Mammary microvascular endothelial cell (primary cell): ENCODE measurements around the gene MYOC.

DNA sequence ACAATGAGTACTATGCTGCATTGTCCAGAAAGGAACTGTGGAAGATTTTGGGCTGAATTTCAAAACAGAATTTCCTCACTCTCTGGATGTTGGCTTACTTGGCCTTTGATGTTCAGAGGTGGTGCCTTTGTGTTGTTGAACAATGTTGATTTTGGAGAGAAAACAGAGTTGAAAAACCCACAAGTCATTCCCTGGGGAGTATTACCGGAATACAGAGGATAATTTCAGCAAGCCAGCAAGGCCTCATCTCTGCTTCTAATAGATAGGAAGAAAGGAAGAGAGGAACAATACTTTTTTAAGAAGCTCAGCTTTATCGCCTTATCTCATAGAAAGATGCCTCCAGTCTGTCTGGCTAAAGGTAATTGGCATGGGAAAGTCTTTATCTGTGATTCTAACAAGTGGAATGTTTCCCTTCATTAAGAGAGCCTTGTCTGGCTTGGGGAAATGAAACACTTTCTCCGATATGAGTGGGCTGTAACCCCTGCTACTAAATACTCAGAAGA, 11.5 kb upstream of the SELE start:
- RAMPAGE, long total RNA = no peak

DNA sequence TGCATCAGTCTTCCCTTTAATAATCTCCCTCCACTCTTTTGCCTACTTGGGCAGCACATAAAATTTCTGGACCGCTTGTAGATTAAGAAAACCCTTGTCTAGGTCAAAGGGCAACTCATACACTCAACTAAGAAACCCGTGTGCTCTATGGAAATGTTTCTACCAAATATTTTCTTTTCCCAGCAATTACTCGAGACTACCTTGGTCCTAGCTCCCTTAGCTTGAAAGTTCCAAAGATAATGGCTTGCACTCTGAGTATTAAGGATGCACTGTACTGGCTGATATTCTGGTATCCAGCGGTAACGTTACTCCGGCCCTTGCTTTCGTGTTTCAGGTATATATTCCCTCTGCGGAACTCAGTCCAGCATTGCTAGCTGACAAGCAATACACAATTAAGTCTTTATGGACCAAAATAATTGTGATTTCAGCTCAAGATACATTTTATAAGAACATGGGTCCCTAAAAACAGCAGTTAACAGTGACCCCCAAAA, 979 bp downstream of the SCYL3 start:
- RAMPAGE, long total RNA = no peak

- RAMPAGE, long total RNA = no peak
Measured at GRCh38 chr1:170685140-170685739, 21.3 kb downstream of the PRRX1 start.

- RAMPAGE, long total RNA = no peak
Measured at GRCh38 chr1:171112411-171113148, 21.9 kb downstream of the FMO3 start.

GRCh38 chr1:171251660-171252220, 3.4 kb downstream of the FMO1 start:
- RAMPAGE, long total RNA = no peak

DNA sequence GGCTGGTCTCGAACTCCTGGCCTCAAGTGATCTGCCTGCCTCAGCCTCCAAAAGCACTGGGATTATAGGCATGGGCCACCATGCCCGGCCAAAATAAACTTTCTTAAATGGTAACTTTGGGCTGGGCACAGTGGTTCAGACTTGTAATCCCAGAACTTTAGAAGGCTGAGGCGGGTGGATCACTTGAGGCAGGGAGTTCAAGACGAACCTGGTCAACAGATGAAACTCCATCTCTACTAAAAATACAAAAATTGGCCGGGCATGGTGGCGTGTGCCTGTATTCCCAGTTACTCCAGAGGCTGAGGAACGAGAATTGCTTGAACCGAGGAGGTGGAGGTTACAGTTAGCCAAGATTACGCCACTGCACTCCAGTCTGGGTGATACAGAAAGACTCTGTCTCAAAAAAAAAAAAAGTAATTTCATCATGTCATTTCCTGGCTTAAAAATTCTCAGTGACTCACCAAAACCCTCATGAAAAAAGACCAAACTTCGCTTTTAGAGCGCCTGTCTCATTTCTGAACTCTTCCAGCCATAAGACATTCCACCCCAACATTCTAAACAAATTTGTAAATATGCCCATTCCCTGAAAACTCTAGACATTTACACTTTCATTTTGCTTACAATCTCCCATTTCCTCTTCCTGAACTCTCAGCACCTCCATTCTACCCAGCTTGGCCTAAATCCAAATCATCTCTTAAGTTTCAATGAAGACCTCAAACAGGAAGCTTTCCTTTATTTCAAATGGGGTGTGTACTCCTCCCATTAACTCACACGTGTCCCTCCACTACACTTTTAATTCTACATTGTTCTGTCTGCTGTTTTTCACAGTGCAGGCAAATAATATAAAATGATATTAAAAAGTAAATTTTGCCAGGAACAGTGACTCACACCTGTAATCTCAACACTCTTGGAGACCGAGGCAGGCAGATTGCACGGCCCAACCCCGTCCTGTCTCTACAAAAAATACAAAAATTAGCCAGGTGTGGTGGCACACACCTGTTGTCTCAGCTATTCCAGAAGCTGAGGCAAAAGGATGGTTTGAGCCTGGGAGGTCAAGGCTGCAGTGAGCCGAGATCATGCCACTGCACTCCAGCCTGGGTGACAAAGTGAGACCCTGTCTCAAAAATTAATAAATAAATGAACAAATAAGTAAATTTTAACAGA, 50.4 kb upstream of the PRRC2C start:
- RAMPAGE, long total RNA = no peak

- RAMPAGE, long total RNA = no peak
Measured at GRCh38 chr1:171595476-171595927, 26.5 kb upstream of the MYOCOS start.

GRCh38 chr1:171644886-171645663, 7.4 kb downstream of the MYOC start:
- RAMPAGE, long total RNA = no peak

GRCh38 chr1:171652503-171652964, at the start of gene MYOC:
TSS of gene MYOC (minus strand) at chr1:171652688.
- RAMPAGE, long total RNA = no peak

DNA sequence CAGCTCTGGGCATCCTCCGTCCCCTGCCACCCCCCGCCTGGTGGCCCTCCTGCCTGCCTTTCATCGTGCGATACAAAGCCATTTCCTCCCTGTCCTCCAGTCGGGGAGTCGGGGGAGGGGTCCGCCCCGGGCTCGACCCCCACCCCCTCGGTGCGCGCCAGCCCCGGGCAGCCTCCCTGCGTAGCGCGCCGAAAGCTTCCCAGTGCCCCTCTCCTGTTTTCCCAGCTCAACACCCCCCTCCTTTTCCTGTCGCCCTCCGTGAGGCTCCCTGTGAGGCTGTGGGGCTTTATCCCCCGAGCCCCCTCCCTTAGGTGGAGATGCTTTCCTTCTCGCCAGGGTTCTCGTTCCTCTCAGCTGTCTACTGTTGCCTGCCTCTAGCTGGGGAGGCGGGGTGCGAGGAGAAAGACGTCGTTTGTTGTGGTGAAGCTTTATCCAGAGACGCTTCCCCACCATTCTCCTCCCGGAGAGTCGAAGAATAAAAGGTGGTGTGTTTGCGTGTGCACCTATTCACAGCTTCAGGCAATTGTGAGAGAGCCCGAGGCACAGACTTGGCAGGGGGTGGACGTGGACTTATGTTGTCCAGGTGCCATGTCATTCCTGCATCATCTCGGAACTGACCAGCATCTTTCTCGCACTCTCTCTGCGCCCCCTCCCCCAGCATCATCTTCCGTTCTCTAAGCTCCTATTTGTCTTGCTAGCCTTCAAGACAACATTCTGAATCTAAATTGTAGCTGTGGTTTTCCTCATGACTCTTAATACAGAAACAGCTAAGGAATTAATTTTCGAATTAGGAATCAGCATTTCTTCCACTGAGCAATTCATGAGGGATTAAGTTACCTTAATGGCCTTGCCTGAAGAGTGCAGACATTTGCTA, 934 bp downstream of the DNM3 start:
- RAMPAGE, long total RNA = no peak

DNA sequence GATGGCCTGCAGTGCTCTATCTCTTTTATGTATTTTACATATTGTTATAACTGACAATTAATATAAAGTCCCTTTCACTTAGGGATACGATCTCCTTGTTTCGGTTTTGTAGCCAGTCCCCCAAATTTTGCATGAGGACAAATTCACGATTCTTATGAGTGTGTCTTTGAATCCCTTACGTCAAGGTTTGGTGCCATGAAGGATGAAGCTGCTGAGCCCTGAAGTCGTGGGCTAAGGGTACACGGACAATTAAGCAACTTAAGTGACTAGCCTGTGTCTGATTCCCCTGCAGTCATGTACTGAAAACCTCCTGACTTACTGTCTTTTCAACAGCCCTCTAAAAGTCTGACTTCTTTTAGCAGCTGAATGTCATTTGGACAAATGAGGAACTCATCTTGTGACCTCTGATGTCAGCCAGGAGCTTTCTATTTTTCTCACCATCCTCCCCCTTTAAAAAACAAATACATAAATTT, 27.2 kb upstream of the C1orf105 start:
- RAMPAGE, long total RNA = no peak

- RAMPAGE, long total RNA = no peak
Measured at GRCh38 chr1:172626149-172626517, 32.8 kb upstream of the FASLG start.

DNA sequence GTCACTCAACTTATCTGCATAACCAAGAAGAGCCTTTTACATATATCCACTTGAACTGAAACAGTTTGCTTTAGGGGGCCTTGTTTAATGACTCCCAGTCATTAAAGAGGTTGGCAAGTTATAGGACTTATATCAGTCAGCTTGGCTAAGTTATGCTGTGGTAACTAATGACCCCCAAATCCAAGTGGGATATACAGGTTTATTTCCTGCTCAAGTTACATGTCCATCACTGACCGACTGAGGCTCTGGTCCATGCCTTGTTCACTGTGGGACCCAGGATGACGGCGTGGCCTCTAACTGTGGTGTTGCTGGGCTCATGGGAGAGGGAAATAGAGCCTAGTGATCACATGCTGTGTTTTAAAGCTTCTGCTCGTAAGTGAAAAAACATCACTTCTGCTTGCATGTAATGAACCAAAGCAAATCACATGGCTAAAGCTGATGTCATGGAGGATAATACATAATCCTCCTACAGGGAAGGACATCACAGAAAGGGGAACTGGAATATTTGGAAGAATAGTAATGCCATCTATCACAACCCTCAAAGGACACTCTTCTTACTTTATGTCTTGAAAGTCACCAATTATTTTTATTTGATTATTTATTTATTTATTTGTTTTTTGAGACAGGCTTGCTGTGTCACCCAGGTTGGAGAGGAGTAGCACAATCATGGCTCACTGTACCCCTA, 107.5 kb downstream of the FASLG start:
- RAMPAGE, long total RNA = no peak

DNA sequence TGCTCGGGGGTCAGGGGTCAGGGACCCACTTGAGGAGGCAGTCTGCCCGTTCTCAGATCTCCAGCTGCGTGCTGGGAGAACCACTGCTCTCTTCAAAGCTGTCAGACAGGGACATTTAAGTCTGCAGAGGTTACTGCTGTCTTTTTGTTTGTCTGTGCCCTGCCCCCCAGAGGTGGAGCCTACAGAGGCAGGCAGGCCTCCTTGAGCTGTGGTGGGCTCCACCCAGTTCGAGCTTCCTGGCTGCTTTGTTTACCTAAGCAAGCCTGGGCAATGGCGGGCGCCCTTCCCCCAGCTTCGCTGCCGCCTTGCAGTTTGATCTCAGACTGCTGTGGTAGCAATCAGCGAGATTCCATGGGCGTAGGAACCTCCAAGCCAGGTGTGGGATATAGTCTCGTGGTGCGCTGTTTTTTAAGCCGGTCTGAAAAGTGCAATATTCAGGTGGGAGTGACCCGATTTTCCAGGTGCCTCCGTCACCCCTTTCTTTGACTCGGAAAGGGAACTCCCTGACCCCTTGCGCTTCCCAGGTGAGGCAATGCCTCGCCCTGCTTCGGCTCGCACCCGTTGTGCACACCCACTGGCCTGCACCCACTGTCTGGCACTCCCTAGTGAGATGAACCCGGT, 64.0 kb downstream of the TNFSF18 start:
- RAMPAGE, long total RNA = no peak

- RAMPAGE, long total RNA = start-site peak on the minus strand at chr1:173205479-173205653, 173 and 111 reads in 2 replicates
Measured at GRCh38 chr1:173205301-173206237, 1.6 kb downstream of the TNFSF4 start.

- RAMPAGE, long total RNA = no peak
Measured at GRCh38 chr1:173409680-173410041, 67.5 kb upstream of the PRDX6 start.

- RAMPAGE, long total RNA = no peak
Measured at GRCh38 chr1:173410042-173410729, 66.9 kb upstream of the PRDX6 start.

- RAMPAGE, long total RNA = no peak
Measured at GRCh38 chr1:173437576-173438111, 39.5 kb upstream of the PRDX6 start.

- RAMPAGE, long total RNA = no peak
Measured at GRCh38 chr1:173441791-173442448, 35.2 kb upstream of the PRDX6 start.

DNA sequence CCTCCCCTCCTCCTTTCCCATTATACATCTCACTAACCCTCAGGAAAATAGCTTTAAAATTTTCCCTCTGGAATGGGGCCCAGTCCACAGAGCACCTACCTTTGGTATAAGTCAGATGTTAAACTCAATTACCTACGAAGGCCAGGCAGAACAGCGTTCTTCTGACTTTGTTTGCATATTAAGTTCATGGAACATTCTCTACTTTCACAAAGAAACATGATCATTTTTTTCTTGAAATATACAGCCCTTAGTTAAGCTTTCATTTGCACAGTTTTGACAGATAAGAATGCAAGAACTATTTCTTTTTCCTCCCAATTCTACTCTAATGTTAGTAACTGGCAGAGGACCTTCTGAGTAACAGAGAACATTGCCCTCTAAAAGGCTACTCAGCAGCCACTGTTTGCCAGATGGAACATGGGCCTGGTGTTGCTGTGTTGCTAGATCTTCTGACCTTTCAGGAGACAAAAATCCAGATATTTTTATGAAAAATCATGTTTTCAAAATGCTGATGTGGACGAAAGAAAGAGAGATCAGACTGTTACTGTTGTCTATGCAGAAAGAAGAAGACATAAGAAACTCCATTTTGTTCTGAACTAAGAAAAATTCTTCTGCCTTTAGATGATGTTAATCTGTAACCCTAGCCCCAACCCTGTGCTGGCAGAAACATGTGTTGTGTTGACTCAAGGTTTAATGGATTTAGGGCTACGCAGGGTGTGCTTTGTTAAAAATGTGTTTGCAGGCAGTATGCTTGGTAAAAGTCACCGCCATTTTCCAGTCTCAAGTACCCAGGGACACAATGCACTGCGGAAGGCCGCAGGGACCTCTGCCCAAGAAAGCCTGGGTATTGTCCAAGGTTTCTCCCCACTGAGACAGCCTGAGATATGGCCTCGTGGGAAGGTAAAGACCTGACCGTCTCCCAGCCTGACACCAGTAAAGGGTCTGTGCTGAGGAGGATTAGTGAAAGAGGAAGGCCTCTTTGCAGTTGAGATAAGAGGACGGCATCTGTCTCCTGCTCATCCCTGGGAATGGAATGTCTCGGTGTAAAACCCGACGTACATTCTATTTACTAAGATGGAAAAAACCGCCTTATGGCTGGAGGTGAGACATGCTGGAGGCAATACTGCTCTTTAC, 2.9 kb upstream of the PRDX6 start:
- RAMPAGE, long total RNA = no peak